ENCODE results near the gene CEP43.

DNA sequence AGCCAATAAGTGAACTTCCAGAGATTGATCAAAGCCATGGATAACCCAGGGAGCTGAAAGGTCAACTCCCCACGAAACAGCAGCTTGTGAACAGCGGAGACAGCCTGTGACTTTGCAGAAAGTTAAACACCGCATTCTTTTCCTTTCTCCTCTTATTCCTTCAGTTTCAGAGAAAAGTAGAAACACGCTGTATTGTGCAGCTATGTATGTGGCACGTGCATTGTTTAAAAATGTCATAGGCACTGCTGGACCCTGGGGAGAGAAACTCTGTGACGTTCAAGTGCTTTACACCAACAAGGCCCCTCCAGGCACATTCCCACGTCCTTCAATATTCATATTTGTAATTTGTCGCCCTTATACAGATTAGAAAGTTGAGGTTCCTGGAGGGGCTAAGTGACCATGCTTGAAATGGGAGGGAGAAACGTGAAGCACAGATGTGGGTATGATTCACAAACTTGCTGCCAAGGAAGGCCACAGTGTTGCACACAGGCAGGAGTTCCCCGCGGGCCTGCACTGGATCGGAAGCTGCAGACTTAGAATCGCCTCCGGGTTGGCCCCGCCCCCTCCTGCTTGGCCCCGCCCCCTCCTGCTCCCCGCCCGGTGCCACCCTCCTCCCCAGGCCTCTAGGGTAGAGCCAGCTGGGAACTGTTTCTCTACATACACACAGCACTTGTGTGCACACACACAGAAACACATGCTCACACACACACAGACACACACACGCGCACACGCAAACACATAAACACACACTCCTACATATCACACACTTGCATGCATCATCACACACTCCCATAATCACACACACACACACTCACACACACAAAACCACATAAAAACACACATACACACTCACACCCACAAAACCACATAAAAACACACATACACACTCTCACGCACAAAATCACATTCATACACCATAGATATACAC, 58.2 kb upstream of the QKI start:
- RAMPAGE, long total RNA, result no peak
- RRBS, result 29% methylated on average over 5 of the region's 22 CpGs

GRCh38 chr6:163419536-163420695, 5.4 kb downstream of the QKI start:
- RAMPAGE, long total RNA, result no peak
- RRBS, result no CpG with 5 or more reads among the region's 8 CpGs

DNA sequence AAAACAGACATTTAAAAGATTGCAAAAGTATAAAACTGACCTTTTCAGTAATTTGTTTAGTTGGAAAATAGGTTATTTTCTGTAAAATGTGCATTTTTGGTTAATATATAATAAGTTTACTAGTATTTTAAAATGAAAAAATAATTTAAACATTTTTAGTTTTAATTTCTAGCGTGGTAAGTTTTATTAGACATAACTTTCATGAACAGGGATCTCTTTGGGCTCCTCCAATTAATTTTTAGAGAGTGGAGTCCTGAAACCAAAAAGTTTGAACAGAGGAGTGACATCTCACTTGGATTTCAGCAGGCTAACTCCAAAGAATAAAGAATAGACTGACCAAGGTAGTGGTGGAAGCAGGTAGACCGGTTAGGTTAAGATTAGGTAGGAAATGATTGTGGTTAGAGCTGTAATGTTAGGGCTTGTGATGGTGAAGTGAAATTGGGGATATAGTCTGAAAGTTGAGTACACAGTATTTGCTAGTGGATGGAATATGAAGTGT, 27.7 kb downstream of the QKI start:
- RAMPAGE, long total RNA, result no peak
- RRBS, result no CpG with 5 or more reads among the region's 2 CpGs

GRCh38 chr6:163457224-163458248, 43.0 kb downstream of the QKI start:
- RAMPAGE, long total RNA, result no peak
- RRBS, result no CpG with 5 or more reads among the region's 8 CpGs

DNA sequence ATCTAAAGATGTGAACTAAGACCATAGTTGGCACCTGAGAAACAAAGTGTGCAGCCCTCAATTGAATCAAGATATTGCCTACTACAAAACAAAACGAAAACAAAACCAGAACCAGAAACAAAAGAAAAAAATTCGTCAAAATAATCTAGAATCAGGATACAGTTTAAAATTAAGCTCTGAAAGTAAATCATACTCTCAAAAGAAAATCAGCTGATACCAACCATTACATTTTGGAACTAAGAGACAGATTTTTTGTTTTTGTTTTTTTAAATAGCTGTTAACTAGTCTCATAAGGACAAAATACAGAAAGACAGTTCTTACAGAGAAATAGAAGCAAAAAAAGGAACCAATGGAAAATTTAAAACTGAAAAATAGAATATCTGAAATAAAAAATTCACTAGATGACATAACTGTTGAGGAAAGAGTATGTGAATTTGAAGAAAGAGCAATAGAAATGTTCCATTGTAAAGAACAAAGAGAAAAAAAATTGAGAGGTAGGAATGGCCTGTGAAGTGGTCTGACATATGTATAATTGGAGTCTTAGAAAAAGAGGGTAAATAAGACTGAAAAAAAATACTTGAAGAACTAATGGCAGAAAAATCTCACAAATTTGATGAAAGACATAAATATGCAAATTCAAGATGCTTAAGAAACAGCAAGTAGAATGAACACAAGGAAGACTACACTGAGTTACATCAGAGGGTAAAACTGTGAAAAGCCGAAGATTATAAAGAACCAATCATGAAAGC, 93.3 kb downstream of the QKI start:
- RAMPAGE, long total RNA, result no peak
- RRBS, result no CpG with 5 or more reads among the region's 3 CpGs

DNA sequence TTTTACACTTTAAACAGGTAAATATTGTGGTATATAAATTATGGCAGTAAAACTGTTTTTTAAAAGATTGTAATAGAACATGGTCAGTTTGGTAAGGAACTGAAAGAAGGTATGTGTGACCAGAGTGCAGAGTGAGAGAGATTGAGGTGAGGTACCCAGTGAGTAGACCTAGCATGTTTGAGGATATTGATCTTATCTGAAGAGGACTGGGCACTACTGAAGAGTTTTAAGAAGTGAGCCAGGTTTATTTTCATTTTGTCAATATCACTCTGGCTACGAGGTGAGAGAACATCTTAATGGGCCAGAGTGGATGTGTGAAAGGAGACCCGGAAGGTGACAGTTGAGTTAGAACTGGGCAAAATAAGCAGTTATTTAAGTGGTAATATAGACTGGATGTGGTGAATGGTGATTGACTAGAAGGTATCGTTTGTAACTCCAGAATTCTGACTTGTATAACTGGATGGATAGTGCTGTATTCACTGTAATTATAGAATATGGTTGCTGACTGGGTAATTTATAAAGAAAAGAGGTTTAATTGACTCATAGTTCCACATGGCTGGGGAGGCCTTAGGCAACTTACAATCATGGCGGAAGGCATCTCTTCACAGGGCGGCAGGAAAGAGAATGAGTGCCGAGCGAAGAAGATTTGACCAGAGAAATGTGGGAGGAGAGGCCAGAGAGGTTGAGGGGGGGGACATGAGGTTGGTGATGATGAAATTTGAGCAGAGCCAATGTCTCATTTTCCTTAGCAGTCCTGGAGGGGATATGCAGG, 134.2 kb downstream of the QKI start:
- RAMPAGE, long total RNA, result no peak
- RRBS, result no CpG with 5 or more reads among the region's 7 CpGs

DNA sequence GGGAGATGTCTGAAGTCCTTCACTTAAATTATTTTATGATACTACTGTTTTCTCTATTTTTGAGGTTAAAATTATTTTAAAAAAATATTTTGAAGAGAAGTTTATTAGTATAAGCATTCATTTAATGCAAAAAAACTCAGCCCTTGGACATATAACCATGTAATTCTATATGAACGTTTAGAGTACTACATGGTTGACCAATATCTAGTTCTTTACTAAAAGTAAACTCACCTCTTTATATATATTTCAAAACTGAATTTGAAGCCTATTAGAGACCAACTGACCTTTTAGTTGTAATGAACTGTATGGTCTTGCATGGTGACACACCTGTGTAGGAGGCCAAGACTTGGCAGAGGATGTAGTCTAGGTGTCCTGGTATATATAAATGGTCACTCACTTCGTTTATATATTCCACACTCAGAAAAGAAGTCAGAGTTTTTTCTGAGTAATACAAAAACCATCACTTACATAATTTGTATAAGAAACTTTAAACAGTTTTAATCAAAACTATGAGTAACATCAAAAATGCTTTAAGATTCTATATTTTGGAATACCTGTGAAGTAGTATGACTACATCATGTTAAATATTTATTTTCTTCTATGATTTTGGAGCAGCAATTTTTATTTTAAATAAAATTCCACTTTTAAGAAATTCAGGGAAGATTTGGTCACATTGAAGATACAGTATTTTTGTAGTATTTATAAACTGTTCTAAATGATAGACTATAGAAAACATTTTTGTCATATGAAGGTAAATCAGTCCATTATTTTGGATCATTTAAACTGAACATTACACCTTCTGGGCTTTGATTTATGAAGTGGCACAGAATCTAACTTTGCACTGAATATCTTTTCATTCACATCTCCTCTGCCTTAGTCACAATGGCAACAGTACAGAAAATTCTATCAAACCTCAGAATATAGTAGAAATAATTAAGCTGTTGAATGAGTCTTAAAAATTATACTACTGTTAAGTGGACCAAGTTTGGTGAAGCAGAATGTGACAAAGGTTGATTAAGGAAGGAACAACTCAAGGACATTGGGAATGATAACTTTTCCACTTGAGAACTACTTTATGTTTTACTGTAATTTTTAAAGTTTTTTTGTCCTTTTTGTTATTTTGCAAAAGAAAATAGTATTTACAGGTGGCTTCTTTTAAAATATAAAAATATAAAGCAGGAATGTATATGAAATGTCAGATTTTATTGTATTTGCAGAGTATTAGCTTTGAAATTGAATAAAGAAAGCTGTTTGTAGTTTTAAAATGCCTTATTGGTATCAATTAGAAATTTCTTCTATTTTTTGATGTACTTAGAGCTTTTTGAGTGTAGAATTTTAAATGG, 154.5 kb downstream of the QKI start:
- RAMPAGE, long total RNA, result no peak
- RRBS, result no CpG with 5 or more reads among the region's 2 CpGs

GRCh38 chr6:164336701-164337482, 922.4 kb downstream of the QKI start:
- RAMPAGE, long total RNA, result no peak
- RRBS, result no CpG with 5 or more reads among the region's 36 CpGs

- RAMPAGE, long total RNA, result no peak
- RRBS, result no CpG with 5 or more reads among the region's 3 CpGs
These were observed 523.7 kb downstream of the C6orf118 start for GRCh38 chr6:164785710-164786092.

GRCh38 chr6:164826663-164827228, 482.7 kb downstream of the C6orf118 start:
- RAMPAGE, long total RNA, result no peak
- RRBS, result no CpG with 5 or more reads among the region's 8 CpGs

DNA sequence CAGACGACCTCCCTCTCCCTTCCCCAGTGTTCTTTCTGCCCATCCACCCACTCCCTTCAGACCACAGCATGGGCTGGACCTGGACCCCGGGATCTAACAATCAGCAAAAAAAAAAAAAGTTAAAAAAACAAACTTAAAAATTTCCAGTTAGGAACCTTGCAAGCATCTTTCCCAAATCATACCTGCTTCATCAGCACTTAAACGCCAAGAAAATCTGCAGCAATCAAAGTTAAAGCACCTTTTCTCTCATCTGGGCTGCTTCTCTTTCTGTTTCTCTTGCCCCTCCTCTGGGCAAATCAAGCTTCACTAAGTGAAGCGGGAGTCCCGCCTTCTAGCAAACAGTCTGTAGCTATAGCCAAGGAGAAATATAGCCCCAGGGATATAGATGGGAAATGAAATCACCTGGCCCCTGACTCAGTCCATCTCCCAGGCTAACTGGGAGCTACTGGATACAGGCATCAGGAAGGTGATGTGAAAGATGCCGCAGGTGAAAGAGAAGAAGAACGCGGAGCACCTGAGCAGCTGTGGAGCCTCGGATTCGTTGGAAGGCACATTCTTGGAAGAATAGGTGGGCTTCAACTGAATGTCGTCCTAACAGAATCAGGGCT, 481.9 kb downstream of the C6orf118 start:
- RAMPAGE, long total RNA, result no peak
- RRBS, result no CpG with 5 or more reads among the region's 11 CpGs

DNA sequence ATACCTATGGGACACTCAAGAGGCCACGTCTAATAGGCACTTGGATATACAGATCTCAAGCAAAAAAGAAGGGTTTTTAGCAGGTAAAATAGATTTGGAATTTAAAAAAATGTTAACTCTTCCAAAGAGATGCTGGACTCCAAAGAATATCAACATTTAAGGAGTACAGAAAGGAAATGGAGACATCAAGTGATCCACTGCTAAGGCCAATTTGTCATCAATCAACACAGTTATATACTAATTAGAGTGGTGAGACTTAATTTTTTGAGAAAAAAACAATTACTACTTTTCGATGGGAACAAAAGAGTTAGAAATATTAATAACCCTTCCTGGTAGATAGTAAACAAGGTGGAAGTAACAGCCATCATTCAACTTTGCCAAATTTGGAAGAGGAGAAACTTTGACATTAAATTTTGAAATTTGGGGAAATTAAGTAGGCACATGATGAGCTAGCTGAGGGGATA, 17.8 kb downstream of the C6orf118 start:
- RAMPAGE, long total RNA, result no peak
- RRBS, result no CpG with 5 or more reads among the region's 2 CpGs

DNA sequence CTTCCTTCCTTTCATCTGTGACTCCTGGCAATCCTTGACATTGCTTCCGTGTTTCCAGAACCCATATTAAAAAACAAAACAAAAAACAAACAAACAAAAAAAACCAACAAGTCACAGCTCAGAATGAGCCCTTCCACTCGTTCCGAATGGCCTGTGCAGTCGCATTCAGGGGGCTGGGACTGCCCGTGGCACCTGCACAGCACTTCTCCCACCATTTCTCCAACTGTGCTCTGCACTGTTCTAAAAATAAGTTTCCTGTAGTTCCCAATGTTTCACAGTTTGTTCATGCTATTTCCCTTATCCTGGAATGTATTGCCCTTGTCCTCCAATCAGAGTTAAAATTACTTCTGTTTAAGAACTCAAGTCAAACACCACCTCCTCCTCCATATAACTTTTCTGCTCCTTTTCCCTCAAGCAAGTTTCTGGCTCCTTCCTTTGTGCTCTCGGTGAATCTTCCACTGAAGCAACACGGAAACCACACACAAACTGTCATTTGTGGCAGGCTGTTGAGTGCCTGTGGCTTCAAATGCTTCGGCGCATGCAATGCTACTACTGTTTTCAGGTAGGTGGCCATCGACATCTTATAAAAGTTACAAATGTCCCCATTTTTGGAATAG, 57.8 kb downstream of the PDE10A start:
- RAMPAGE, long total RNA, result no peak
- RRBS, result no CpG with 5 or more reads among the region's 10 CpGs

DNA sequence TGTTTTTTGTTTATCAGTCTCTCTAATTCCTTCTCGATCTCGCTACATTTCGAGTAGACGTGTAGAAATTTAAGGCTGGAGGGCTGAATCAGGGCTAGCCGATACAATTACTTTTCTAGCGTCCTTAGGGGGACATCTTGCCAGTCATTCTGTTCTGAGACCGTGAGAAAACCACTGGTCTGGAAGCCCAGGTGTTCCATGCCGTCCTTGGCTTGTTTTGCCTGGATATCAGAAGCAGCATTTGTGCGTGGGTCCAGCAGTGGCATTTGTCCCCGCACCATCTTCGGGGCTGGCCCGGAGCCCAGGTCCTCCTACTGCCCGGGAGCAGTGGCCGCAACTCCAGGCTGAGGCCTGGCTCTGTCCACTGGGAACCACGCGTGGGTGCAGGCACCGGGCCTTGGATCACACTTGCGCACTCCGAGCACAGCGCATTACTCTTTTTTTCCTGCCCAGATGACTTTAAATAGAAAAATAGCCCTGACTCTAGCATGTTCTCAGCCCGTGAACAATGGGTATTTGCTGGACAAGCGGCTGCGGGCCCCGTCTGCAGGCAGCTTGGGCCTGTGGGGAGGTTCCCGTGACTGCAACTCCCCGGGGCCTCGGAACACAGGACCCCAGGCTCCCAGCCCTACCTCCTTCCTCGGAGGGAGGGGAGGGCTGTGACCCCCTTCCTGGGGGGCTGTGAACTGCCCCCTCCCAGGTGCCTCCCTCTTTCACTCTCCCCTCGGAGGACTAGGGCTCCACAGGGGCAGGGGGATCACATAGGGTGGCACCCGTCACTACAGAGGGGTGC, 162.3 kb downstream of the TBXT start:
- RAMPAGE, long total RNA, result no peak
- RRBS, result 4% methylated on average over 5 of the region's 30 CpGs

GRCh38 chr6:166173264-166173595, 5.6 kb upstream of the TBXT start:
- RAMPAGE, long total RNA, result no peak
- RRBS, result no CpG with 5 or more reads among the region's 5 CpGs

DNA sequence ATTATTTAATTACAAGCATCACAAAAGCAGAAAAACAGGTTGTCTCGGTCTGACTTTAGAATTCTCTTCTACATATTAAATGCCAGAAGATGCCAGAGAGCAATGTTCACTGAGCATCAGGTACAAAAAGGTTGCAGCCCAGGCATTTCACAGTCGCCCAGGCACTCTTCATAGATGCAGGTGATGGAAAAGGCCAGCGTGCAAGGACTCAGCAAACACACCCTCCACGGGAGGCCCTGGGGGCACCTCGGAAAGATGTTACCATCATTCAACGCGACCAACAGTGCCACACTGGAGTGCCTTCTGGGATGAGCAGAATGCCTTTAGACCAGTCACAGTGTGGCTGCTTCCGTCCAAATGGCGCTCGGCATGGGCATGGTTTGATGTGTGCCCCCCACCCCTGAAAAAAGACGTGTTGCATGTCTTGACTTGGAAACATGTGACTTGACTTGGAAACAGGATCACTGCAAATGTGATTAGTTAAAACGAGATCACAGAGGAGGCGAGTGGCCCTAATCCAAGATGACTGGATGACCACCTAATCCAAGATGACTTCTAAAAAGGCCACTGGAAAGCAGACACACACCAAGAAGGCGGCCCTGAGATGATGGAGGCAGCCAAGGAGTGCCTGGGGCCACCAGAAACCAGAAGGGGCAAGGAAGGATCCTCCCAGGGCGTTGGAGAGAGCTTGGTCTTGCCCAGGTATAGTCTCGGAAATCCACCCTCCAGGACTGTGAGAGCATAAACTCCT, 4.7 kb upstream of the RAMACL start:
- RAMPAGE, long total RNA, result no peak
- RRBS, result no CpG with 5 or more reads among the region's 16 CpGs

DNA sequence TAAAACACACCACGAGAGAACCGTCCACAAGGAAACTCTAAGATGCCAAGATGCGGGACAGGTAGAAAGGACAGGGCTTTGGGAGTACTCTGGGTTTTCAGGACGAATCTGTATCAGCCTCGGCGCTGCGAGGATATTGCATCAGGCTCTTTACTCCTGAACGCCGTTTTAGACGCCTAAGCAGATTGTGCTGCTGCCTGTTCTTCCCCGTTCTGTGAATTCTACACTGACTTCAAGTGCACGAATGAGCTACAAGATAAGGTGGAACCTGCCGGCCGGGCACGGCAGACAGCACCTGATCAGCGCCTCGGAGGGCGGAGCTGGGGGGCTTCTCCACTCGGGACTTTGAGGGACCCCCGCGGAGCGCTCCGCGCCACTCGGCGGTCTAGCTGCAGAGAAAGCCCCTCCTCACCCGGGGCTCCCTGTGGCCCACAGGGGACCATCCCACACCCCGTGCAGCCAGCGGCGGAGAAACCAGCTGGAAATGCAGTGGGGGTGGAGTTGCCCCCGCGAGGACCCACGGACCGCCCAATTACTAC, 779 bp downstream of the RPS6KA2 start:
- RAMPAGE, long total RNA, result no peak
- RRBS, result no CpG with 5 or more reads among the region's 34 CpGs

GRCh38 chr6:166788871-166789087, 161.7 kb upstream of the RPS6KA2 start:
- RAMPAGE, long total RNA, result no peak
- RRBS, result no CpG with 5 or more reads among the region's 8 CpGs

DNA sequence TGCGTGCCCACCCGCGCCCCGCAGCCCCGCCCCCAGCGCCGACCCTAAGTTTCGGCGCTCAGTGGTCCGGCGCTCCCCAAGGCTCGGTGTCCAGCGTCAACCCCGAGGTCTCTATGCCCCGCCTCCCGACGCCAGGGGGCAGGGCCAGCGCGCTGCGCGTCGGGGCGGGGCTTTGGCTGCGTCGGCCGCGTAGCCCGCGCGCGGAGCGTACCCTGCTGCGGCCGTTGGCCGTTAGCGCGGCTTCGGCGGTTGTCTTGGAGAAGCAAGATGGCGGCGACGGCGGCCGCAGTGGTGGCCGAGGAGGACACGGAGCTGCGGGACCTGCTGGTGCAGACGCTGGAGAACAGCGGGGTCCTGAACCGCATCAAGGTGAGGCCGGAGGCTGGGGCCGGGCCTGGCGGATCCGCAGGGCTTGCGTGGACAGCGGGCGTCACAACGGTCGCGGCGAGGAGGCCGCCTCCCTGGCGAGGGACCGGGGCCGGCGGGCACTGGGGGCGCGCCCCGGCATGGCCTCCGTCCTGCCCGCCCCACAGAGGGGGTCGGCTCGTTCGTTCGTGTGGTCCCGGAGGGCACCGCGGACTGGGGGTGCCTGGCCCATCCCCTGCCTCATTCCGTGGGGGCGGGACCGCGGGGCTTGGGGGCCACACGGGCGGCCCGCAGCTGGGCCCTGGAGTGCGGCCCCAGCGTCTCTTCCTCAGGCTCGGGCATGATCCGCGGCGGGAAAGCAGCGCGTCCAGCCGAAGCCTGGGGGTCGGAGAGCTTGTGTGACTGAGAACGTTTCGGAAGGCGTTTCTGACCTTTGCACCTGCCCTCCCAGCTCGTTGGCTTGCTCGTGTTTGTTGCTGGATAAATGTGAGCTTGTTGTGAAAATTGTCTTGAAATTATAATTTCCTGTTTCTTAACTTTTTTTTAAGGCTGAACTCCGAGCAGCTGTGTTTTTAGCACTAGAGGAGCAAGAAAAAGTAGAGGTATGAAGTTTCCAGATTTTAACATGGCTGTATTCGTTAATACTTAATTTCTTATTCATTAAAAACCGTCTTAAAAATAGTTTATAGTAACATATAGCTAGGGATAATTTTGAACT, at the start of gene CEP43:
Gene CEP43, plus strand, starts transcription at position 252 of the 1,084 bp plus-strand sequence.
- RAMPAGE, long total RNA, result no peak
- RRBS, result 1% methylated on average over 19 of the region's 103 CpGs

DNA sequence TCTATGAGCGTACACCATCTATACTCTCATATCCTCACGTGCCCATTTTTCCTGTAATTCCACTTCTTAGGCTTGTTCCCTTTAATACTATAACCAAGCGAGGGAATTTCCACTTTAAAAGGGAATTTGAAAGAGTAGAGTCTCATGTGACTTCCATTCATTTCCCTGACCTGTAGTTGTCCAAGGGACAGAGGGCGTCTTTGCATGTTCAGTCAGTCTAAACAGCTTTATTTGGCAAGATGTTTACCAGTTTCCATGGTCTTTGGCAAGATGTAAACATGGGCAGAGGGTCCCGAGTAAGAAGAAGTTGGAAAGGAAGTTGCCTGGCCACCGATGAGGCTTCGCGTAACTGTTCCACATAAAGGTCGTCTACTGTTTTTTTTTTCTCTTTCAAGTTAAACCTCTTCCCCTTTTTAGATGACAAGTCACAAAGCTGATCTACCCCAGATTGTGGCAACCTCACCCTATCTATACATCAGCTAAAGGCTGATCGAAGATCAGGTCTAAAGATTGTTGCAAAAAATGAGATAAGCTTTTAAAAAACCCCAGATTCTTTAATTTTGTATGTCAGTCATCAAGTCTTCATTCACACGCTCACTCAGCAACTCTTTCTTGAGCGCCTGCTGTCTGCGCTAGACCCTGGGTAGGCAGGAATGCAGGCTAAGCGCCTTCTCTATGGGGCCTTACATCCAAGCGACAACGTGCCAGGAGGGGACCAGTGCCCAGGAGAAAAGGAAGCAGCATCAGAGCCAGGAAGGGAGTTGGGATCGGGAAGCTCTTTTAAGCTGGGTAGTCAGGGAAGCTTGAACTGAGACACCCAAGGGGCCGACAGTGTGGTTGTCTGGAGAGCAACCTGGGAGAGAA, 31.7 kb upstream of the CCR6 start:
- RAMPAGE, long total RNA, result no peak
- RRBS, result no CpG with 5 or more reads among the region's 18 CpGs